H7 (cell line): ENCODE measurements around the genes U2AF2, ZNF787, ZSCAN5C, ZNF548 and ZNF552.

DNA sequence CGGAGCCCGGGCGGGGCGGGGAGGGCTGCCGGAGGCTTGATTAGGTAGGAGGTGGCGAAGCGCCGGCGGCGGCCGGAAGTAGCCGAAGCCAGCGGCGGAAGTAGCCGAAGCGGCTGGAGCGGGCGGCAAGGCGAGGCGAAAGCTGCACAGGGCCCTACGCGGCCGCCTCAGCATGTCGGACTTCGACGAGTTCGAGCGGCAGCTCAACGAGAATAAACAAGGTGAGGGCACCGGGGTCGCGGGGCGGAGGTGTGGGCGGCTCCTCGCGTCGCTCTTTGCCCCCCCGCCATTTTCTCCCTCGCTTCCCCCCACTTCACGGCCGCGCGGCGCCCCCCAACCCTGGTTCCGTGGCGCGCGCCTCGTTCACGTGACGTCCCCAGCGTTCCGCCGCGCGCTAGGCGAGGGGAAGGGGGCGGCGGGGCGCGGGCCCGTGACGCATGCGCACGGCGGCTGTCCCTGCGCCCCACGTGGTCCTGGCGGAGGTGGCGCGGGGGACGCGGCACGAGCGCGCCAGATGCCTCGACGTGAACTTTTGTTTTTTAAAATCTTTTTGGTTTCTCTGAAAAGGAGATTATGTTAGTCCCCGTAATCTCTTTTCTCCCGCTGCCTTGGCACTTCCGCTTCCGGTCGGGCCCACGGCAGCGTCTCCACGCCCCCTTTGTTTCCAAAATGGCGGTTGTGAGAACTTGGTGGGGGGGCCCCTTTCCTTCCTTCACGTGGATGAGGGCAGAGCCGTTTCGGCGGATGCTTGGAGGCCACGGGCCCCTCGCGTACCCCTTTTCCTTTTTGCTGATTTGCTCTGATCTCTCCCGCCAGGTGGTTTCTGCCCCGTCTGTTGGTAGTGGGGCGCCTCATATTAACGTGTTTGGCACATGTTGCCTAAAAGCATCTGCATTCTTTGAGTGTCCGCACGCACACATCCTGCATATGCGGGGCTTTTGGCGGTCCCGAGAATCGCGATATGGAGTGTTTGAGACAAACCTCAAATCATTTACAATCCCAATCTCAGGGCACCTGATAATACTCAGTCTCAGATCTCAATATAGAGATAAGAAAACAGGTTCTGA, at the start of gene U2AF2:
Gene U2AF2 (plus strand): TSS at position 103 of the 1,067 bp plus-strand sequence.
- RAMPAGE, long total RNA, result start-site peak on the plus strand centred at position 117 of the sequence, 66 bp wide, 604 reads

- RAMPAGE, long total RNA, result no peak
These were observed 6.2 kb upstream of the EPN1 start for GRCh38 chr19:55668887-55669243.

- RAMPAGE, long total RNA, result no peak
These were observed 11.4 kb downstream of the EPN1 start for GRCh38 chr19:55686296-55686986.

DNA sequence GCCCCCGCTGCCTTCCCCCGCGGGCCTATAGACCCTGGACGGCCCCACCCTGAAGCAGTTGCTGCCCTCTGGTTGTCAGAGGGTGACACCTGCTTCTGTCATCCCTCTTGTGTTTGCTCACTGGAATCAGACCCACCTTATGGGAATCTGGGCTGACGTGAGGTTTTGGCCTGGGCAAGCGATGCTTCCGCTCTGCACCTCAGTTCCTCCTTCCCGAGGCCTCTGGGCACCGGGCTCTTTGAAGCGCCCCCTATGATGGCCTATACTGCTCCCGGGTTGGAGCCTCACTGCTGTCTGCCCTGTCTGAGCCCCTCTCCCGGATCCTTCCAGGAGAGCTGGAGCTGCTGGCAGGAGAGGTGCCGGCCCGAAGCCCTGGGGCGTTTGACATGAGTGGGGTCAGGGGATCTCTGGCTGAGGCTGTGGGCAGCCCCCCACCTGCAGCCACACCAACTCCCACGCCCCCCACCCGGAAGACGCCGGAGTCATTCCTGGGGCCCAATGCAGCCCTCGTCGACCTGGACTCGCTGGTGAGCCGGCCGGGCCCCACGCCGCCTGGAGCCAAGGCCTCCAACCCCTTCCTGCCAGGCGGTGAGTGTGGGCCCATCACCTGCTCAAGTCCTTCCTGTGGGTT, 19.5 kb downstream of the EPN1 start:
- RAMPAGE, long total RNA, result no peak

DNA sequence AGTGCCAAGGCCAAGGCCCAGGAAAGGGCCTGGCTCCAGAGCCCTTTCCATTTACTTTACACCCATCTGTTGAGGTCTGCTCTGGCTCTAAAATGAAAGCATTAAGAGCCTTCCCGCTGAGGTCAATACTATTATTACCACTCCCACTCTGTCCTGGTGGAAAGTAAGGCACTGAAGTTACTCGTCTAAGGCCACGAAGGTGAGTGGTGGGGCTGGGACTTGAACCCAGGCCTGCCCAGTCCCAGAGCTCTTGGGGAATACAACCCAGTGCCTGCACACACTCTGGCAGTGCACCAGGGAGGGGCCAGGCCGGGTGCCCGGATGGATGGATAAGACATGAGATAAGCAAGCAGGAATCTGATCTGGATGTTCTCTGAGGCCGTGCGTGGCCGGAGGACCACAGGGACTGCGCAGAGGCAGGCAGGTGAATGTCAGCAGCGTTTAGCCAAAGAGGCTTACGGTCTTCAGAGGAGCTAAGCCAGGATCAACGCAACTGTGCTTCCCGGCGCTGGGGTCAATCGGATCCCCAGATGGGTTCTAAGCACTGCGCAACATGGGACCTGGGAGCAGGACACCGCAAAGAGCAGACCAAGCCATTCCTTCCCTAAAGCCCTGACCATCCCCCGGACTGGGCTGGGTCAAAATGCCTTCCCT, 1.6 kb downstream of the ZNF787 start:
- RAMPAGE, long total RNA, result no peak

- RAMPAGE, long total RNA, result start-site peak on the minus strand at chr19:56121241-56121270, 63 reads; start-site peak on the minus strand at chr19:56121377-56121578, 28 reads
These were observed at the start of gene ZNF787 for GRCh38 chr19:56120816-56121799. Gene ZNF787, minus strand, starts transcription at chr19:56121295.

GRCh38 chr19:56201914-56202554, at the start of gene ZSCAN5C:
Gene ZSCAN5C, plus strand, starts transcription at chr19:56202273.
- RAMPAGE, long total RNA, result no peak

DNA sequence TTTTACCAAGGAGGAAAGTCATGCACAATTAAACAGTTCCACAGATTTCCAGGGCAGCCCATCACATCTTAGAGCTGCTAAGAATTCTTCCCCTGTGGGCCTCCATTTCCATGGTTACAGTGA, 680 bp downstream of the ZNF667 start:
- RAMPAGE, long total RNA, result no peak

- RAMPAGE, long total RNA, result no peak
These were observed 48.8 kb upstream of the ZNF835 start for GRCh38 chr19:56720269-56720817.

DNA sequence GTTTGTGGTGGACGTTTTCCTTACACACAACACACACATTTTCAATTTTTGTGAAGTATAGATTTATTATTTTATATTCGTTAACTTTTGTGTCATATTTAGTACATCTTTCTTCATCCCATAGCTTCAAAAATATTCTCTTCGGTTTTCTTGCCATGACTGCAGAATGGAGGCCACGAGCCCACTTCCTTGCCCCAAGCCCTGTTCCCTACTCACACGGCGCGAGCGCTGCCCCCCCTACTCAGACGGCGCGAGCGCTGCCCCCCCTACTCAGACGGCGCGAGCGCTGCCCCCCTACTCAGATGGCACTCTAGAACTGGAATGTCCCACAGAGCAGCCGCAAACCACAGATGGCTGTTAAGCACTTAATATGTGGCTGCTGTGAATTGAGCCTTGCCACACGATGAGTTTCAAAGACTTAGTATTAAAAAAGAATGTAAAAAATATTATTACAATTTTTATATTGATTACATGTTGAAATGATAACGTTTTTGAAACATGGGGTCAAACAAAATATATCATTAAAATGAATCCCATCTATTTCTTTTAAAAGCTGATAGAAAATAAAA, 102.3 kb upstream of the PEG3 start:
- RAMPAGE, long total RNA, result no peak

DNA sequence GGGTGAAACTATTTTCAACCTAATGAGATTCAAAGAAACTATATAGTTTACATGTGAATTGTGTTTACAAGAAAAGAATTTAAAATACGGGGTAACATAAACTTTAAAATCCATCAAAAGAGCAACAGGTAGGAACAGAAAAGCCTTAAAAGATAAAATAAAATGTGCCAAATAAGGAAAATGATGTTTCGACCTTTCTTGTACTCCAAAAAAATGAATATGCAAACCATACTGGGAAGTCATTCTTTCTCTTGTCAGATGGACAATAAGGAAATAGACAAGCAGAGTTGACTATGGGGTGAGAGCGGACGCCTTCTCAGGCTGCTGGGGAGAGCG, 122.6 kb upstream of the PEG3 start:
- RAMPAGE, long total RNA, result no peak

- RAMPAGE, long total RNA, result no peak
These were observed 883 bp downstream of the ZNF264 start for GRCh38 chr19:57192119-57192646.

GRCh38 chr19:57279345-57280197, 714 bp upstream of the ZNF460 start:
- RAMPAGE, long total RNA, result no peak

GRCh38 chr19:57363733-57364265, 448 bp downstream of the TRAPPC2B start:
- RAMPAGE, long total RNA, result no peak

DNA sequence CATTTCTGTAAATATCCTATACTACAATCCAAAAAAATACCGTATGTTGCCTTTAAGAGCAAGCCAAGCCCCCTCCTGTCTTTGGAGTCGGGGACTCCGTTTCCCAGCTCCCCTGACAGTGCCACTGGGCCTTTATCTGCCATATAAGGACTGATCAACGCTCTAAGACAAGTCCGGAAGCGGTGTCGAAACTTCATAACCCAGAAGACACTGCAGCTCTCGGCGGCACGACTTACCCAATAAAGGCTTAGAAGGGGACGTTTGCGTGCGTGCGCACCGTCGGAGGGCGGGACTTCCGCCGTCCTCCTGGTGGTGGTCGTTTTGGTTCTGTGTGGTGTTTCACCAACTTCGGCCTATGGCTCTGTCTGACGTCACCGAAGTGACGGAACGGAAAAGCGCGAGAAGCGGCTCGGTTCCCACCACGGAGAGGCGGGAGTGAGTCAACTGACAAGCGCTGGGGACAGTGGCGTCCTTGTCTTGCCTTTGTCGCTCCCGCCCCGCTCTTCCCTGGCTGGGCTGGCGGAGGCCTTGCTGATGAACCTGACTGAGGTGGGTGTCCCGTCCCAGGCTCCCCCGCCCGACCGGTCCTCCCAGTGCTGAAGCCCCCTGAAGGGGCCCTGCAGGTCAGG, at the start of gene ZNF548:
Gene ZNF548 (plus strand): TSS at position 289 of the 629 bp plus-strand sequence.
- RAMPAGE, long total RNA, result start-site peak on the plus strand centred at position 414 of the sequence, 32 bp wide, 34 reads

- RAMPAGE, long total RNA, result no peak
These were observed 4.0 kb upstream of the ZSCAN4 start for GRCh38 chr19:57664693-57665203.

DNA sequence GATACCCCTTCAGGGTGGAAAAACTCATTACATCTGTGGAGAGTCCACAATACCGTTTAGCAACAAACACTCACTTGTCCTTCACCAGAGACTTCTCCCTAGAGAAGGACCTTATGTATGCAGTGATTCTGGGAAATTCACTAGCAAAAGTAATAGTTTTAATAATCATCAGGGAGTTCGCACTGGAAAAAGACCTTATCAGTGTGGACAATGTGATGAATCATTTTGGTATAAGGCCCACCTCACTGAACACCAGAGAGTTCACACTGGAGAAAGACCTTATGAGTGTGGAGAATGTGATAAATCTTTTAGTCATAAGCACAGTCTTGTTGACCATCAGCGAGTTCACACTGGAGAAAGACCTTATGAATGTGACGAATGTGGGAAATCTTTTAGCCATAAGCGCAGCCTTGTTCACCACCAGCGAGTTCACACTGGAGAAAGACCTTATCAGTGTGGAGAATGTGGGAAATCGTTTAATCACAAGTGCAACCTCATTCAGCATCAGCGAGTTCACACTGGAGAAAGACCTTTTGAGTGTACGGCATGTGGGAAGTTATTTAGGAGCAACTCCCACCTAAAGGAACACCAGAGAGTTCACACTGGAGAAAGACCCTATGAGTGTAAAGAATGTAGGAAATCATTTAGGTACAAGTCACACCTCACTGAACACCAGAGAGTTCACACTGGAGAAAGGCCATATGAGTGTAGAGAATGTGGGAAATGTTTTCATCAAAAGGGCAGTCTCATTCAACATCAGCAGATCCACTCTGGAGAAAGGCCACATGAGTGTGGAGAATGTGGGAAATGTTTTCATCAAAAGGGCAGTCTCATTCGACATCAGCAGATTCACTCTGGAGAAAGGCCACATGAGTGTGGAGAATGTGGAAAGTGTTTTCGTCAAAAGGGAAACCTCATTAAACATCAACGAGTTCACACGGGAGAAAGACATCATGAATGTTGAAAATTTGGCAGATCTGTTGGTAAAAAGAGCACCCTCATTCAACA, 7.4 kb downstream of the ZNF776 start:
- RAMPAGE, long total RNA, result no peak

DNA sequence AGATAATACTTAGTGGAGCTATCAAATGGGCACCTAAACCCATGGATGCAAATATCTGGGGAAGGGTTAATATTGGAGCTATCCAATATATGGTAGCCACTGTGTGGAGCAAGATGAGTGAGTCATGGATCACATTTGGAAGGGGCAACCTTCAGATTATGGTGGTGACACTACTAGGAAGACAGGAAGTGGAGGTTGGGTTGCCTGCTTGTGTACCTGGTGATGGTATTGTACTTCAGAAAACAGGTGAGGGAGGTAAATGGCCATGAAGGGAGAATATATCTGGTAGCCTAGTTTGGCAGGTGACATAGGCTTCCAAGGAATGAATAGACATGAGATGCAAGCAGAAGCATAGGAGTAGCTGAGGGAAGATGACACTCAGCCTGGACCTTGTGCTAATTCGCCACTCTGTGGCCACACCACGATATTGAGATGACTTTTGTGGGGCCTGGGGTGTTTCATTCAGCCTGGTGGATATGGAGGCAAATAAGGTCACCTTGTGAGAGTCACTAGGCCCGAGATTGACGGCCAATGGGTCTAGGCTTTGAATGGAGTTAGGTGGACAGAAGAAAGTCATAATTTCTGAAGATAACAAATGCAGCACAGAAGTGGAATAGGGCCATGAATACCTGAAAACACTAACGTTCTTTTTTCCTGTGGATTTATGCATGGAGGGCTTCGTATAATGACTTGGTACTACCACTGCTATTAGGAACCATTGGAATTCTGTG, 19.0 kb downstream of the ZNF586 start:
- RAMPAGE, long total RNA, result no peak

DNA sequence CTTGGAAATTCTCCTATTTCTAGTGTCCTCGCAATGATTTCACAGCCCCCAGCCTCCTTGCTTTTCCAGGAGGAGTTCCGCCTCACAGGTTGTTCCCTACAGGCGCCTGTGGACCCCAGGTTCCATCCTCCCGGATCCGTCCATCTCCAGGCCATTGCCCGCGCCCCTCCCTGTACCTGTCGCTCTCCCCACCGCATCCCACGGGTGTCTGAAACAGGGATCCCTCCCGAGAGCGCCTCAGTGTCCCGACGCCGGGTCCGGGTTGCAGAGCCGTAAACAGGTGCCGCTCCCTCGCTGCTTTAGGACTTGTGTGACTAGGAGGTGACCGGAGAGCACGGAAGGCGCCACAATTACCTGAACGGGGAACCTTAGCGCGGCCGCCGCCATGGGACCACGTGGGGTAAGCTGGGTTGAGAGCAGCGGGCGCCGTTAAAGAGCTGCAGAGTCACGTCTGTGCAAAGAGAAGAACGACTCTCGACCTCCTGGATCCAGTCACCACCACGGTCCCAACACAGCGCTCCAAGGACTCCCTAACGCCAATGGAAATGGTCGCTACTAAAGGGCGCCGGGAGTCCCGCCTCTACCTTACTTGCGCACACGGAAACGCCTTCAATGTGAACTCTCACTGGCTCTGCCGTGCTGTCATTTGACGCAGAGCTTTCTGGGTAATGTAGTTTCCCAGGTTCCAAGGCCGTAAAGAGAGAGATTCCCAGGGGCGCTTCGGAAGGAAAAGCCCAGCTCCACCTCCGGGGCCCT, at the start of gene ZNF552:
Gene ZNF552 (minus strand): TSS at position 557 of the 756 bp plus-strand sequence.
- RAMPAGE, long total RNA, result no peak

- RAMPAGE, long total RNA, result no peak
These were observed 1.0 kb upstream of the ZNF587B start for GRCh38 chr19:57828938-57829606.